Gastrocnemius medialis (tissue), 3 donors: ENCODE measurements around the genes TM4SF5, SPAG7, ZNF594 and NLRP1.

- PRO-cap, result bidirectional peak, plus-strand start at chr17:4591795, minus-strand start at chr17:4591662
- RAMPAGE, long total RNA, 3 experiments, result start-site peak on the plus strand in 2 of 3 experiments, at chr17:4591827-4592000 at its widest, 27 to 61 reads per replicate
Observed at GRCh38 chr17:4591532-4592178, 7.3 kb downstream of the SMTNL2 start.

- PRO-cap, result no peak
- RAMPAGE, long total RNA, 3 experiments, result start-site peak on the plus strand in 1 of 3 experiments, at chr17:4607365-4608087 at its widest, 121 reads per replicate
Observed at GRCh38 chr17:4607347-4607865, 23.1 kb downstream of the SMTNL2 start.

DNA sequence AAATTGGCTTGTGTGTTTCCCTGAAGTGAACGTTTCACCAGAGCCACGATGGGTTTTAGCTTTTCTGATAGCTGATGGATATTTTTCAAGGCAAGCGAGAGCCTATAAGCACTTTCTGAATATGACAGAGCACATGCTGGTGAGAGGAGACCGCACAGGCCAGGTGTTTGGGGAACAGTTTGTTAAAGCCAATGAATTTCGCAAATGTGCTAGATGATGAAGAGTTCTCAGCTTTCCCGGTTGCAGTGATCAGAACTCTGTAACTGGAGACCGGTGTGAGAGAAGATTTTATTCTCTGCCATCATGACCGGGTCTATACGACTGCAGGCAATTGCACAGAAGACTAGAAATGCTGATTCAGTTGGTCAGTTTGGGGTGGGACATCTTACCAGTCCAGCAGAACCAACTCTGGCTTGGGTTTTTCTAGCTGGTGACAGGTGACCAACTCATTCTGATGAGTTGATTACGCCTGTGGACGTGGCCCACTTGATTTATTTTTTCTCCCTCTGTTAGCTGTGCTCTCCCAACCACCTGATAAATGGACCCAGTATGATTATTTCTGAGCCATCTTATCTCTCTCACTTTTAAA lies 25.5 kb downstream of the SMTNL2 start:
- PRO-cap, result bidirectional peak, plus-strand start at position 368 of the sequence, minus-strand start at position 80 of the sequence
- RAMPAGE, long total RNA, 3 experiments, result no peak in any of the 3 experiments

DNA sequence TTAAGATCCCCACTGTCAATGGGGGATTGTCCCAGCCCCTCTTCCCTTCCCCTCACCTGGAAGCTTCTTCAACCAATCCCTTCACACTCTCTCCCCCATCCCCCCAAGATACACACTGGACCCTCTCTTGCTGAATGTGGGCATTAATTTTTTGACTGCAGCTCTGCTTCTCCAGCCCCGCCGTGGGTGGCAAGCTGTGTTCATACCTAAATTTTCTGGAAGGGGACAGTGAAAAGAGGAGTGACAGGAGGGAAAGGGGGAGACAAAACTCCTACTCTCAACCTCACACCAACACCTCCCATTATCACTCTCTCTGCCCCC lies 10.2 kb upstream of the MED11 start:
- PRO-cap, result no peak
- RAMPAGE, long total RNA, 3 experiments, result no peak in any of the 3 experiments

DNA sequence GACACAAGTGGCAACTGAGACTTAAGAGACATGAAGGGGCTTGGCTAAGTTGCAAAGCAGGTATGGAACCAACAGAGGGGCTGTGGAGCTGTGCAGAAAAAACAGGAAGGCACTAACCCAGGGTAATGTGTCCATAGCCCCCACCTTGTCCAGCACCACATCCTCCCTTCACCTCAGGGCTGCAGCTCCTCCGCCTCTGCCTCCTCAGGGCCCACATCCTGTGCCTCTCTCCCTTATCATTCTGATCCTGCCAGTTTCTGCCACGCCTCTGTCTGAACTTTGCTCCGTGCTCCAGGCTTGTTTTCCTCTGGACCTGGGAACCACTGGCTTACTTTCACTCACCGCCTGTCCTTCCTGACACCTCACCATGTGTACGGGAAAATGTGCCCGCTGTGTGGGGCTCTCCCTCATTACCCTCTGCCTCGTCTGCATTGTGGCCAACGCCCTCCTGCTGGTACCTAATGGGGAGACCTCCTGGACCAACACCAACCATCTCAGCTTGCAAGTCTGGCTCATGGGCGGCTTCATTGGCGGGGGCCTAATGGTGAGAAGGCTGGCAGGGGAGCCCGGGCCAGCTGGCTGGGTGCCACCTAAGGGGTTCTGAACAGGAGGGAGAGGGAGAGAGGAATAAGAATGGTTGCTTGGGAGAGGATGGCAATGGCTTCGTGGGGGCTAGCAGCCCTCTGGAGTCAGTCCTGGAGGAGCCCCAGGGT lies at the start of gene TM4SF5:
Gene TM4SF5 (plus strand): TSS at position 331 of the 713 bp plus-strand sequence.
- PRO-cap, result no peak
- RAMPAGE, long total RNA, 3 experiments, result no peak in any of the 3 experiments

- PRO-cap, result no peak
- RAMPAGE, long total RNA, 3 experiments, result no peak in any of the 3 experiments
Observed at GRCh38 chr17:4834713-4835321, 1.7 kb downstream of the MINK1 start.

DNA sequence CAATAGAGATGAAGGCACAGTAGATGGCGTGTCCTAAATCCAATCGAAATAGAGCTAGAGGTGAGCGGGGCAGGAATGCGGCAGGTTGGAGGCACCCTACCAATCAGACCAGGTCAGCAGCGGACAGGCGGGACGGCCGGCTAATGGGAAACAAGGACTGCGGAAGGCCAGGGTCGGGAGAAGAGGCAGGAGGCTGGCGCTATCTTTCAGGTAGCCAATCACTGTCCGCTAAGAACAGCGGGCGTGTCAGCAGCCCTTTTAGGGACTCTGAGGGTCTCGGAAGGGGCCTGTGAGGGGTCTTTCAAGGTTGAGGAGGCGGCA lies 330 bp downstream of the SPAG7 start:
- PRO-cap, result bidirectional peak, plus-strand start at position 231 of the sequence, minus-strand start outside the sequence
- RAMPAGE, long total RNA, 3 experiments, result start-site peak on the plus strand in 1 of 3 experiments, centred at position 262 of the sequence, 5 reads per replicate

DNA sequence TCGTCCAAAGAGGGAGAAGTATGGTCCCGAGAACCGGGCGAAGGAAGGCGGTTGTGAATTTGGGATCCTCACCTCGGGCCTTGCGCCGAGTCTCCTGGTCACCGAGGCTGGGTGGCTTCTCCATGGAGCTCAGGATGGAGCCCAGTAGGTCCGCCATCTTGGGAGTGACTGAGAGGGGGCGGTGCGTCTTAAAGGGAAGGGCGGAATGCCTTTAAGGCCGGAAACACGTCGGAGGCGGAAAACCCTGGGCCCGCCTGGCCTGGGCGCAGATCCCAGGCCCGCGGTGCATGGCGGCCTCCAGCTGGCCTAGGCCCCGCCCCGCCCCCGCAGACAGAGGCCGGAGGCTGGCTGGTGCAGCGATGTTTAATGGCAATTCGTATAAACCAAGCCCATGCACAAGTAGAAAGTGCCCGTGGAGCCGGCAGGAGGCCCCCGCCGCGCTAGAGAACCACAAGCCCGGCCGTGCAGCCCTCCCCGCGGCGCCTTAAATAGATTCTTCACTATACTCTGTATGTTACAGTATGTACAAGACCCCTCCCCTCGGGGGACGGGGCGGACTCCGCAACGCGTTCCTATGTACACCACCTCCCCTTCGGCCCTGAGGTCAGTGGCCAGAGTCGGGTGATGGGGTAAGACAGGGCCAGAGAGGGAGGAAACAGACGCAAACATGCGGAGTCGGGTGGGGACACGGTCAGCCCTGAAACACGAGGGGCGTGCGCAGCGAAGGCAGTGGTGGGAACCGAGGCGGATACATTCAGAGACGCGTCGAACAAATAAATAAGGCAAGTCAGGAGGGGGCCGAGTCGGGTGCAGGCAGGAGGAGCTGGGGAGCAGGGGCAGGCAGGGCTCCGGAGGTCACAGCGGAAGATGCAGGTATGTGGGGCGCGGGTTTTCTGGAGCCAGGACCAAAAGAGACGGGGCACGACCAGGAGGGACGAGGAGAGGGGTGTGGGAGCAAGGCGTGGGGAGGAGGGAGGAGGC lies at the start of gene SPAG7:
Gene SPAG7 (minus strand): TSS at position 170 of the 981 bp plus-strand sequence.
- PRO-cap, result bidirectional peak, plus-strand start at position 239 of the sequence, minus-strand start at position 166 of the sequence
- RAMPAGE, long total RNA, 3 experiments, result start-site peak on the minus strand in 3 of 3 experiments, centred at positions 162 to 173 of the sequence, 1,569 to 3,321 reads per replicate

GRCh38 chr17:4968629-4968904 lies 950 bp upstream of the SPAG7 start:
- PRO-cap, result no peak
- RAMPAGE, long total RNA, 3 experiments, result no peak in any of the 3 experiments

DNA sequence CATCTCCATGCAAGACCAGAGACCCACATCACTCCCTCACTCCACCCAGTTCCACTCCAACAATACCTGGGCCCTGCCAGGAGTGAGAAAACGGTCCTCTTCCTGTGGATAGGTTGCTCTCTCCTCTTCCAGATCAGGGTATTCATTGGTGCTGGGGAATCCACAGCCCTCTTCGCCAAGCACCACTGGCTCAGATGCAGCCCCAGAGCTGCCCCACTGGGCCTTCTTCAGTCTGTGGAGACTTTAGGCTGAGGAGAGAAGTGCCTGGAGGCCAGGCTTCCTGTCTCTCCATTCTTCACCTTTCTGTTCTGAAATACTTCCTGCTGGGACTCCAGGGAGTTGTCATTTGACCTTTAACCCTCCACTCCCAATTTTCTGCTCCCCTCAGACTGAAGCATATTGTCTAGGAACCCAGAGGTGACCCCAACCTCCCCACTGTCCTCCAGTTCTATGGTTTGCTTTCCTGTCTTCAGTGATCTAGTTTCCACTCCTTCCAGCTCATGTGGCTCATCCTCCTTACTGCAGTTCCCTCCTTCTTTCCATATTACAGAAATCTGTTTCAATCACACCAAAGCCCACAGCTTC lies 1.3 kb upstream of the CAMTA2 start:
- PRO-cap, result no peak
- RAMPAGE, long total RNA, 3 experiments, result no peak in any of the 3 experiments

GRCh38 chr17:5004344-5005231 lies 6.8 kb downstream of the KIF1C start:
- PRO-cap, result no peak
- RAMPAGE, long total RNA, 3 experiments, result start-site peak on the plus strand in 1 of 3 experiments, at chr17:5004568-5004939 at its widest, 73 to 221 reads per replicate

GRCh38 chr17:5181625-5182436 lies 9.8 kb downstream of the ZNF594 start:
- PRO-cap, result no peak
- RAMPAGE, long total RNA, 3 experiments, result no peak in any of the 3 experiments

DNA sequence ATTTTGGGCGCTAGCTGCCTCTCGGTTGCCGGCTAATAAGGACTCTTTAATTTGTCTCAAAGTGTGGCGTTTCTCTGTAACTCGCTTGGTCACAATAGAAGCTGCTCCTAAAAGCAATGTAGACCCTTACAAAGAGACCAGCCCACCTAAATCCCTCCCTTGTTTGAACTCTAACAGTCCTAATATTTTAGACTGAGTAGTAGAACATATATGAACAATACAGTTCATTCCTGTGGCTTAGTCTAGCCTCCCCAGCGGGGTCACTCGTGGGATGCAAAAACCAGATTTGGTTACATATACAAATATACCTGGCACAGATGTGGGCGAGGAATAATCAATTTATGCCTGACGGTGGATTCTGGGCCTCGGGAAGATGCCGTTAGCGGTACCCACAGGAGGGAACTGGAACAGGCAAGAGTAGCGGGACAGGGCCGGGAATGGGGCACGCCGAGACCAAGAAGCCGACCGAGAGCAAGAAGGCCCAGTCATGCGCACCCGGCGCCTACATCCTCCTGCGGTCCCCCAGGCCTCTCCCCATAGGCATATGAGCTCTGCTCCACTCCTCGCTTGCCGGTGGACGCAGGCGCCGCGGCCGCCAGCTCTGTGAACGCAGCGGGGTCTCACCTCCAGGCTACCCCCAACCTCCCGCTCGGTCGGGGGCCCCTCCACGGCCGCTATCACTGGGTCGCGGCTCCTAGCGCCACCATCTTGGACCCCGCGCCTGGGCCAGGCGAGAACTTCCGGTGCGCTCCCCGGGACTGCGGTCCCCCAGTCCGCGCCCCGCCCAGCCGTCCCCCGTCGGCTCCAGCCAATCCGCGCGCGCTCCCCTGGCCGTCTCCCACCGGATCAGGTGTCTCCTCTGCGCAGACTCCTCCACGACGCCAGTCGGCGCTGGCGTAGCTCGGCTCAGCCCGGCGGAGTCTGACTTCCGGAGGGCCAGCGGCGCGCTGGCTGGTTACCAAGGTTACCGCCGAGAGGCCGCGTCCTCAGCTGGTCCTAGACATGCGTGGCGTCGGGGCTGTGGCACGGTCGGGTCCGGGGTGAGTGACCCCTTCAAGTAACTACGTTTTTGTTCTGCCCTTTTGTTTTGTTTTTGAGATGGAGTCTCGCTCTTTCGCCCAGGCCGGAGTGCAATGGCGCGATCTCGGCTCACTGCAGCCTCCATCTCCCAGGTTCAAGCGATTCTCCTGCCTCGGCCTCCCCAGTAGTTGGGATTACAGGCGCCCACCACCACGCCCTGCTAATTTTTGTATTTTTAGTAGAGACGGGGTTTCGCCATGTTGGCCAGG lies at the start of gene ZNF594:
Gene ZNF594 (minus strand): TSS at position 745 of the 1,289 bp plus-strand sequence.
- PRO-cap, result bidirectional peak, plus-strand start at position 884 of the sequence, minus-strand start at position 732 of the sequence
- RAMPAGE, long total RNA, 3 experiments, result start-site peak on the plus strand in 1 of 3 experiments, centred at position 906 of the sequence, 13 reads per replicate; start-site peak on the minus strand in 3 of 3 experiments, centred at positions 725 to 733 of the sequence, 40 to 67 reads per replicate

DNA sequence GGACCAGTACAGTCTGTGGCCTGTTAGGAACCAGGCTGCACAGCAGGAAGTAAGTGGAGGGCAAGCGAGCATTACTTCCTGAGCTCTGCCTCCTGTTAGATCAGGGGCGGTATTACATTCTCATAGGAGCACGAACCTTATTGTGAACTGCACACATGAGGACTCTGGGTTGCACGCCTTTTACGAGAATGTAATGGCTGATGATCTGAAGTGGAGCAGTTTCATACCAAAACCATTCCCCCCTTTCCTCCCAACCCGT lies 6.9 kb upstream of the ZNF594 start:
- PRO-cap, result no peak
- RAMPAGE, long total RNA, 3 experiments, result no peak in any of the 3 experiments

DNA sequence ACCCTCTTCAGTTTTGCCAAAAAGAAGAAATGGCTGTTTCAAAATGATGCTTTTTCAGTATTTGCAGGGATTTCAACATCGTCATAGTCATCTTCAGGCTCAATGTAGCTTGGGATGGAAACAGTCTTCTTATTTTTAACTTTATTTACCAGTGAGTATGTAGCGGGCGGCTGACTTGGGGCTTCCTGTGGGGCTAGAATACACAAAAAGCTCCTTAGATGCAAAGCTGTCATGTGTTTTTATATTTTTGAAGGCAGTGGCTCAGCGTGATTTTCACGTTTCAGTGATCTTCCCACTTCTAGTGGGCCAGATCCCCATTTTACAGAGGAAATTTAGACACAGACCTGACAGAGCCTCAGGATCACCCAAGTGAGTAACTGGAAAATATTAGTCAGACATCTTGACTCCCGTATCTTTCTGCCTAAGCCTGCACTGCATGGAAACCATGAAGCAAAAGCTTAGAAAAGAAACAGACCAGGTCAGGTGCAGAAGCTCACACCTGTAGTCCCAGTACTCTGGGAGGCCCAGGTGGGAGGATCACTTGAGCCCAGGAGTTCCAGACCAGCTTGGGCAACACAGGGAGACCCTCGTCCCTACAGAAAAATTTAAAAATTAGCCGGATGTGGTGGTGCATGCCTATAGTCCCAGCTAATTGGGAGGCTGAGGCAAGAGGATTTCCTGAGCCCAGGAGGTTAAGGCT lies 19.2 kb upstream of the ZNF594 start:
- PRO-cap, result no peak
- RAMPAGE, long total RNA, 3 experiments, result no peak in any of the 3 experiments

DNA sequence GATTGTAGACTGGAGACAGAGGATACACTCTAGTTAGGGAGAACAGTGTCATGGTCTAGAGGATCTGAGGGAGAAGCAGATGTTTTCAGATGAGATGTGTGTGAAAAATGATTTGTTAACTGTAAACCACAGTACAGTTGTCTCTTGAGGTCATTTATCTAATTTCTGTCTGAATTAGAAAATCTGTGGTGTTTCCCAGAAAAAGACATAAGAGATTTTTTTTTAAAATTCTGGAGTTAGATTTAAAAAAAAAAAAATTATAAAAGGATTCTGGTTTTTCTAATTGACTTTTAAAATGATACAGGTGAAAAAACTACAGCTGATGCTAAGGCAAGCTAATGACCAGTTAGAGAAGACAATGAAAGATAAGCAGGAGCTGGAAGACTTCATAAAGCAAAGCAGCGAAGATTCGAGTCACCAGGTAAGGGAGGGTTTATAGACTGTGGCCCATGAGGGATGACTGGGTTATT lies 54.6 kb downstream of the NUP88 start:
- PRO-cap, result no peak
- RAMPAGE, long total RNA, 3 experiments, result no peak in any of the 3 experiments

- PRO-cap, result no peak
- RAMPAGE, long total RNA, 3 experiments, result no peak in any of the 3 experiments
Observed at GRCh38 chr17:5430663-5431320, 8.2 kb downstream of the C1QBP start.

DNA sequence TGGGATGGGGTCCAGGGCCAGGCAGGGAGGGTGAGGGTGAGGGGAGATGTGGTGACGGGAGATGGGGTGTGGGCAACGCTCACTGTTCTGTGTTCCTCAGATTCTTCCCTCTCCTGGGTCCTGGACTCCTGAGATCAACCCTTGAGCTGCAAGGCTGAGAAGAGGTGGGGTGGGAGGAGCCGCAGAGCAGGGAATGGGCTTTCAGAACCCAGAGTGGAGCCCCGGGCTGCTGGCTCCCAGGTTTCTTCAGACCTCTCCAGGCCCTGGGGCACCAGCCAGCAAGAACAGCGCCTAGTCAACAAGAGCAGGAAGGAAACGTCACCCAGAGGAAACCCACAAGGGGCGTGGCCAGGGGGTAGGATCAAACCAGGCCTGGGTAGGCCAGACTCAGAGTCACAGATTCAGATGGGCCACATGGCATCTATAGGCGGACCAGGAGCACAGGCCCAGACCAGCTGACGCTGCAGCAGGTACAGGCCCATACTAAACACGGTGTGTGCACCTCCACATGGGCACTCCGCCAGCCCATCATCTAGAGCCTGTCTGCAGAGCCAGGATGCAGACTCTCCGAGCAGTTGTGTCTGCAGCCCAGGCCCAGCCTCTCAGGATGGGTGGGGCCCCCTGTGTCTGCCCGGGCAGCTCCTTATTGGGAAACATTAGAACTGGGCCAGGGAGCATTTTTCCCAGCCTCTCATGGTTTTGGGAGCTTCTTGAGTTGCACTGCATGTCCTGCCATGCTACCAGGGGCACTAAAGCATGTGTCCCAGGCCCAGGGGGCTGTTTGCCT lies at the start of gene NLRP1:
Gene NLRP1 (minus strand): TSS at position 300 of the 787 bp plus-strand sequence.
- PRO-cap, result bidirectional peak, plus-strand start at position 390 of the sequence, minus-strand start at position 265 of the sequence
- RAMPAGE, long total RNA, 3 experiments, result start-site peak on the minus strand in 3 of 3 experiments, centred at positions 261 to 279 of the sequence, 33 to 78 reads per replicate

DNA sequence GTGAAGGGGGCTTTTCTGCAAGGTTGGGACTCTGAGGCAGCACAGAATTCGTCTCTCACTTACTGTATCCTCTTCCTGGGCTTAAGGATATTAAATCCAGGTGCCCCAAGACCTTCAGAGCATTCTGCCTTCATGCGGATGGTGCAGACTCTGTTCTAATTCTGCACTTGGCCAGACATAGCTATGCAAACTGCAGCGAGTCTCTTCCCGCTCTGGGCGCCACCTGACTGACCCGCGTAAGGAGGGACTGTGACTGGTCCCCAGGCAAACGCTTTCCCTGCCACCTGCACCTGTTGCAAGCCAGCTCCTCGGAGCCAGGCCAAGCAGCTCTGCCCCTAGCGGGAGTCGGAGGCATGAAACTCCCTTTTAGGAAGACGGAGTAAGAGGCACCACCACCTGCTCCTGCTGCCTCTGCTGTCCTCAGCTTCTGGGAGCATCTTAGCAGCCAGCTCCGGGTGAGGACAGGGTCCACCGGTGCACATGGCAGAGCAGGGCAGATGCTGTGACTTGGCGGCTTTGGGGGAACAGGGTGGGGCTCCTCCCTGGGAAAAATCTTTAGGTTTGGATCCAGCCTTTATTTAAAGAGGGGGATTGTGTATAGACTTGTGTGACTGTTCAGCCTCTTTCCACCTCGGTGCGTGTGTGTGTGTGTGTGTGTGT lies 1.3 kb upstream of the WSCD1 start:
- PRO-cap, result unidirectional peak, plus-strand start at position 369 of the sequence; unidirectional peak, plus-strand start at position 441 of the sequence
- RAMPAGE, long total RNA, 3 experiments, result no peak in any of the 3 experiments

DNA sequence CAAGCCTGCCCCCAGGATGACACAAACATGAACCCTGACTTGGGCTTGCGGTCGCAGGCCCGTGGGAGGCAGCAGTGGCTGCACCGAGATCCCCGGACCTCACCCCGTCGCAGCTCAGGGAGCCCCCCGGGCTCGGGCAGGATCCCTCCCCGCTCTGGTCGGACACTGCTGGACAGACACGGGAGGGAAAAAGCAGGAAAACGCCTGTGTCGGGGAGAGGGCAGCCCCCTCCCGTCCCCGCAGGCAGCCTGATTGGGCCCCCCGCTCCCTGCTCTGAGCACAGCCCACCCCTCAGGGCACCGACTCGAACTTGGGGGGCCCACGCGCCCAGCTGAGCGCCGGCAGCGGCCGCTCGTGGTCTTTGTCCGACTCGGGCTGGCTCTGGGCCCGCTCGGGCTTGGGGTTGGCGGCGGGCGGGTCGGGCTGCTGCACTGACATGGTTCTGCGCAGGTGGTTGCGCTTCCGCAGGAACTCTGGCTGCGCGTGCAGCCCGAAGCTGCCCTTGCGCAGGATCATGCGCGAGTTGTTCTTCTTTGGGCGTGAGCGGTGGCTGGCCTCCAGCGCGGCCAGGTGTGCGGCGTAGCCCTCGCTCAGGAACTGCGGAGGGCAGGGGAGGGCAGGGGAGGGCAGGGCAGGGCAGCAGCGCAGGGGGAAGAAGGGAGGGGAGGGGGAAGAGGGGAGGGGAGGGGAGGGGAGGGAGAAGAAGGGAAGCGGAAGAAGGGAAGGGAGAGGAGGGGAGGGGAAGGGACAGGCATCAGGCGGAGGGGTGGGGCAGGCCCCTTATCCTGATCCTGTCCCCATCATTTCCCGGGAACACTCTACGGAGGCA lies 11.0 kb downstream of the PIMREG start:
- PRO-cap, result no peak
- RAMPAGE, long total RNA, 3 experiments, result no peak in any of the 3 experiments